ENCODE measurements around a stretch of chr15.

GRCh38 chr15:41283432-41284457 is 48.6 kb downstream of the OIP5 start:
- PRO-cap: unidirectional peak, minus-strand start at chr15:41283630; bidirectional peak, plus-strand start at chr15:41284008, minus-strand start at chr15:41283832

- PRO-cap: unidirectional peak, minus-strand start at chr15:41284630
Measured at GRCh38 chr15:41284458-41284934, 47.9 kb downstream of the OIP5 start.

GRCh38 chr15:41331769-41332196 is 608 bp downstream of the OIP5 start:
- PRO-cap: no peak

DNA sequence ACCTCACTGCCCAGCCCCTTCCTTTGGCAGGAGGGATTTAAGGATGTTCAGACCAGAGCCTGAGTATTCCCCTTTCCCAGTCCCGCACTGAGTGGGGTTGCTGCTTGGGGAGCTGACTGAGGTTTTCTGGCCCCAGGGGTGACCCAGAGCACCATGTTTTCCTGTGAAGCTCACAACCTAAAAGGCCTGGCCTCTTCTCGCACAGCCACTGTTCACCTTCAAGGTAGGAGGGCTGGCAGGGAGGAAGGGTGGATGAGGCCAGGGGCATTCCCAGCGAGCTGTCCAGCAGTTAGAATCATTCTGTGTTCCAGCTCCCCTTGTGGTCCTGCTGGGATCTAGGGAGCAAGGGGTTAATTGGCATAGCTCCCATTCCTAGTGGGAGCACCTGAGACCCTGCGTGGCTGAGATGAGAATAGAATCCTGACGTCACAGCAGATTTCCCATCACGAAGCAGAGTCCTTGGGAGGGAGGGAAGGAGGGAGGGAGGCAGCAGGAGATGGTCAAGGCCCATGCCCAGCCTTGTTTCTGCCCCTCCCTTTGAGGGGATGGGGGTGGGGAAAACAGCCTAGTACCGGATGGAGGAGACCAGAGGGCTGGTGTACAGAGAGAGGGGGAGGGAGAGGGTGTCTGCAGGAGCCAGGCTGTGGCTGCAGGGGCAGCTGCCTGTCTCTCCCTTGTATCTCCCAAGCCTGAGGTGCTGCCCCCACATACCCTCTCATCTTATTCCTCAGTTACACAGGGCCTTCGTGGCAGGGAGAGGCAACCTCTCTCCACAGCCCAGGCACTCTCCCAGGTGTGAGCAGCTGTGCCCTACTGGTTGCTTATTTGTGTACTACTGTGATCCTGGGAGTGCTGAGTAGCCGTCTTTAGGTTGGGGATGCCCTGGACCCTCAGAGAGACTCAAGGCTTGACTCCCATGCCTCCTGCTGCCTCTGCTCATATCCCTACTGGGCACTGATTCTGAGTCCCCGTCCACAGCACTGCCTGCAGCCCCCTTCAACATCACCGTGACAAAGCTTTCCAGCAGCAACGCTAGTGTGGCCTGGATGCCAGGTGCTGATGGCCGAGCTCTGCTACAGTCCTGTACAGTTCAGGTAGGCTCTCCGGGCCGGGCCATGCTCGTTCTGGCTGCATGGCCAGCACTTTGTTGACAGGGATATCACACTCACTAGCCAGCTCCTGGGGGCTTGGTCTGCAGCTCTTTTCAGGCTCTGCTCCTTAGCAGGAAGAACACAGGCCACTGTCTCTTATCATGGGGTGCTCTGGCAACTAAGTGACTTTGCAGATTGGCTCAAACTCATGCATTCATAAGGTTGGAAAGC is 5.5 kb downstream of the TYRO3 start:
- PRO-cap: no peak

DNA sequence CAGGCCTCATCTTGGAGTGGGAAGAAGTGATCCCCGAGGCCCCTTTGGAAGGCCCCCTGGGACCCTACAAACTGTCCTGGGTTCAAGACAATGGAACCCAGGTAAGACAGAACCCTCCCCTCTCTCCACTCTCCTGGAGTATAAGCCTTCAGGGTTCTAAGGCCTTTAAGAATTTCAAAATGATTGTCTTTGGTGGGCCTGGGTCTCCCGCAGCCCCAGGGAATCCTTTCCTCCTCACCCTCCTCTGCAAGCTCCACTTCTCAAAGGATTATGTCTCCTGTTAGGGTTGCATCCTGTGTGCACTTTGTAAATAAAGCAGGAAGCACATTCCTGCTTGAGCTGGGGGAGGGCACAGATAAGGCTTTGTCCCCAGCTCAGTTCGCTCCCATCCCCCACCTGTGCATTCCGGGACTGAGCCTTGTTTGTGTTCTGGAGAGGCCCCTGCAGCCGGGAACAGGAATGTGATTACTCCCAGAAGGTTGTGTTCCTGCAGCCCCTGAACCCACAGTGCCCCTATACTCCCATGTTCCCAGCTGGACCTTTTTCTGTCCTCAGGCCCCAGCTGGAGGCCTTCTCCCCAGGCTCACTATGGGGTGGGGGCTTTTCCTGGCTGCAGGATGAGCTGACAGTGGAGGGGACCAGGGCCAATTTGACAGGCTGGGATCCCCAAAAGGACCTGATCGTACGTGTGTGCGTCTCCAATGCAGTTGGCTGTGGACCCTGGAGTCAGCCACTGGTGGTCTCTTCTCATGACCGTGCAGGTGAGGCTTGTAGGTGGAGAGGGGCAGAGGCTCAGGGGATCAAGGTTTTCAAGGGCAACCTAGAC is 9.5 kb downstream of the TYRO3 start:
- PRO-cap: no peak

DNA sequence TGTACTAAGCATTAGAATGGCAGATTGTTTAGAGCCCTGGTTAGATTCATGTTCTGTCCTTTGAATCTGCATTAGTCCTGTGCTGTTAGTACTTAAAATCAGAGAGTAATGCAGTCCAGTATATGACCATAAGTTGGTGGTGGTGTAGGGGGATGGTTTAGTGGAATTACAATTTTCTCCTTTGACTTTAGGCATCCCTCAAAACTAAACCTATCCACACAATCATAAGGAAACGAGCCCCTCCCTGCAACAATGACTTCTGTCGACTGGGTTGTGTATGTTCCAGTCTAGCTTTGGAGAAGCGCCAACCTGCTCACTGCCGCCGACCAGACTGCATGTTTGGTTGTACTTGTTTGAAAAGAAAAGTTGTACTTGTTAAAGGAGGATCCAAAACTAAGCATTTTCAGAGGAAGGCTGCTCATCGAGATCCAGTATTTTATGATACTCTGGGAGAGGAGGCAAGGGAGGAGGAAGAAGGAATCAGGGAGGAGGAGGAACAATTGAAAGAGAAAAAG is 61.3 kb upstream of the MAPKBP1 start:
- PRO-cap: no peak

DNA sequence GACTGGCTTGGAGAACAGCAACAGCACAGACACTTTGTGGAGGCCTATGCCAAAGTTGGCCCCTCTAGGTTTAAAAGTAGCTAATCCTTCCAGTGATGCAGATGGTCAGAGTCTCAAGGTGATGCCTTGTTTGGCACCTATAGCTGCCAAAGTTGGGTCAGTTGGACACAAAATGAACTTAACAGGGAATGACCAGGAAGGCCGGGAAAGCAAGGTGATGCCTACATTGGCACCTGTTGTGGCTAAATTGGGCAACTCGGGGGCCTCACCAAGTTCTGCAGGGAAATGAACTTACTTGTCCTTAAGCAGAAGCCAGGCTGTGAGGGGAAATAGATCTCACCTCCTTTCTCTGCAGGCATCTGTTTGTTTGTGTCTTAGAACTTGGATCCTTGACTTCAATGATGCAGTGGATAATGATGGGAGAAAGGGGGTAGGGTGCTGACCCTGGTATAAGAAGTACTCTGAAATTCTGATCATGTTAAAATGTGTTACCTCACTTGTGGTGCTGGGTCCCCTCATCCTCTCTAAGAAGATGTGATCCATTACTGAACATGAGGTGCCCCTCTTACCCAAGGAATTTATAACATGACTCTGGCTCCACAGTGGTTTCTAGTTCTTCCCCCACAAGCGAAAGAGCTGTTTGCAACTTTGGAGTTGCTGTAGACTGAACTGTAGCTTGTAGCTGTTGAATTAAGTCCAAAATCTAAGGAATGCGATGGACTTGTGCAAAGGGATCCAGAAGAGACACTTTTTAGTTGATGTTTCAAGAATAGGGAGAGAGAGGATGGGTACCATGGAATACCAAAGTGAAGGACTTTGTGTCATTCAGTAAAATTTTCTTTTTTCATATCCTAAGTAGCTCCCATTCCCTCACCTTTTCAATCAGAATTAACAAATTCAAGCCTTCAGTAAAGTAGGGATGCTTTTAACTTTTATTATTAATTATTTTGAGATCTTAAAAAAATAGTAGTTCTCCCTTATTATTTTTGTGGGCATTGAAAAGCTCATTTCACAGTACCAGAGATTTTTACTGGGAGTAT is 7.0 kb upstream of the MAPKBP1 start:
- PRO-cap: no peak

DNA sequence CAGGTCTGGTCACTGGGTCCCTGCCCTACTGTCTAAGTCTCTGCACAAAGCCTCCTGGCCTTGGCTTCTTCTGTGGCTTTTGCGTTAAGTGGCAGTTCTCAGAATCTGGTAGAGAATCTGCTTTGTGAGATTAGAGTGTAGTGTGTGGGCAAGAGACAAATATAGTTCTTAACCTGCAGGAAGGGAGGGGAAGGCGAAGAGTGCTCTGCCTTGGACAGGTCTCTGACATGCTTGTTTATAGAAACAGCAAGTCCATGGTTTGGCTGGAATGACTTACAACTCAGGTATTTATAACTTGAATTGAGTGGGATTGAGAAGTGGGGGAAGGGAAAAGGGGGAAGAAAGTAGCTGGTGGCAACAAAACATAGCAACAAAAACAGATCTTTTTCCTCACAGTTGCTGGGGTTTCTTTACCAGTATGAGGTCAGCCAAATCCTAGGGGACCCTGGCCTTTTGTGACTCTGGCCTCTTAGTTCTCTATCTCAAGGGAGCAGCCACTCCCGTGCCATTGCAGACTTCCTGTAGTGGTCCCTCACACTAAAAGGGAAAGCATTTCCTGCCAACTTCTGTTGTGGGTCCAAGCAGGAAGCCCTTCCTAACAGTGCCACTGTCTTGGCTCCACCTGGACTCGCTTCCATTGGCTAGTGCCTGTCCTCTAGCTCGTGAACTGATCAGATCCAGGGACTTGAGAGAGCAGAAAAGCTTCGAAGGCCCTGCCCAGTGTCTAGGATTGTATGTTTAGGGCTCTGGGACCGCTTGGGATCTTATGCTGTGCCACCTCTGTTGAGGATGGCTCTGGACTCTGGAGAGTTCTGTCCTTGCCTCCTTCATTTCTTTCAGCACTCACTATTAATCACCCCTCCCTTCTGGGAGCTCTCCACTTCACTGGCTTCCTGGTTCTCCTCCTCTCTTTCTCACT is 16.9 kb downstream of the MAPKBP1 start:
- PRO-cap: no peak

GRCh38 chr15:41799078-41799627 is 24.9 kb downstream of the MAPKBP1 start:
- PRO-cap: no peak

DNA sequence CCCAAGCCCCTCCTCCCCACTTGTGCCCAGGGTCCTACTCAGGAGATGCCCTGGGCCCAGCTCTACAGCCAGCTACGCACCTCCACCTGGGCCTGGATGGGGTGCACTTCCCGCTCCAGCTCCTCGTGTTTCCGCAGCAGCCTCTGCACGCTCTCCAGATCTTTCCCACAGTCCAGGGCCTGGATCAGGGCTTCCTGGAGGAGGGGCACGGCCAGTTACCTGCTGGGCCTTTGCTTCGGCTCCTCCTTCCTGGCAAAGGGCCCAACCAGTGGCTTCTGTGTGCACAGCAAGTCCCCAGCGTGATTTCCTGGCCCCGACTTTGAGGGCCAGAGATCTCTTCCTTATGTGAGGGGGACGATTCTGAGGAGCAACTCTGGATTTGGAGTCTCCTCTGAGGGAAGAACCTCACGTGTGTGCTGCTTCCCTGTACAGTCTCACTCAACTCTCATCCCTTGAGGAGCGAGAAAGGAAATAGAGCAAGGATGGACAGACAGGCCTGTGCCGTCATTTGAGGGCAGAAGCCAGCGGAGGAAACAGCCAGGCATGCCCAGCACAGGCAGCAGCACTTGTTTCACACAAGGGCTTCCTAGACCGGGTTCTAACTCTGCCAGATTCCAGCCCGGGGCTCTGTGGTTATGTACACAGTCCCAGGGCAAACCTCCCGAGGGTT is 24.2 kb downstream of the PLA2G4B start:
- PRO-cap: no peak

GRCh38 chr15:41896669-41897160 is 2.9 kb upstream of the SPTBN5 start:
- PRO-cap: no peak

- PRO-cap: no peak
Measured at GRCh38 chr15:41915232-41915567, 21.3 kb upstream of the SPTBN5 start.

DNA sequence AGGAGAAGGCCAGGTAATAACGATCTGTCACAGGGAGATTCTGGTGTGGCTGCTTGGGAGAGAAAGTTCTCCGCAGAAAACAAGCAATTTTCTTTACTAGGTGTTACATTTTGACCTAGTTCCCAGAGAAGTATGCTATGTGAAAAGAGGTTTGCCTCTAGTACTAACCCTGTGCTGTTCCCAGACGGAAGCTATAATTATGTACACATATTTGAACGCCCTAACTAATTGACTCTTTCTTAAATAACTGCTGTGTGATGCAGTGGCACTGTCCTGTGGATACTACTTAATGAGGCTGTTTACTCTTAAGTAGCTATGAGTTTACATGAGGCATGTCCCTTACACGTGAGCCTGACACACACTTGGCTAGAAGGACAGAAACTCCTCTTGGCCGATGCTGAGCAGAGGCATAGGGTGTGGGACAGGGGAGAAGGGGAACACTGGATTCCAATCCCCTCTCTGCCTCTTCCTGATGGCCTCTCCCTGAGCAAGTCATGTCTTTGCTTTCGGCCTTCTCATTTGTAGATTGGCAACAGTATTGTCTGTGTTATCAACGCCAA is 21.9 kb downstream of the EHD4 start:
- PRO-cap: no peak

GRCh38 chr15:42118735-42119372 is 24.5 kb upstream of the PLA2G4D start:
- PRO-cap: no peak

DNA sequence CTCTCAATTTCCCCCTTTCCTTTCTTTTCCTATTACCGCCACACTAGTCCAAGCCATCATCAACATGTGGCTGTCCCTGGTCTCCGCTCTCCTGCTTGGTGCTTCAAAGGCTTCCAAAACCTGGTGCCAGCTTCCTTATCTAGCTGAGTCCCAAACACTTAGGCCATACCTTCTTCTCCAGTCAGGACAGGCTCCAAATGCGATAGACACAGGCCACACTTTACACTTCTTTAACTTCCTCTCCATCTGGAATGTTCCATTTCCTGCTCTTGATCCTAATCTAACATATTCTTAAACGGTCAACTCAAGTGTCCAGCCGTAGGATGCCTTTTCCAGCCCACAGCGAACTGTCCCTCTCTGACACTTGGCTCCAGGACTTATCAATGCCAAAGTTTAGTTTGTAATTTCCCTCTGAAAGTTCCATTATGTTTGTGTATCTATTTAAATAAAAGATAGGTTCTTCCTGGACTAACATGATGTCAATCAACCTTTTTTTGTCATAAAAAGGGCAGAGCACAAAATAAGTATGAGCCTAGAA is 19.2 kb upstream of the PLA2G4F start:
- PRO-cap: no peak

- PRO-cap: no peak
Measured at GRCh38 chr15:42226570-42227113, 18.5 kb upstream of the VPS39 start.

DNA sequence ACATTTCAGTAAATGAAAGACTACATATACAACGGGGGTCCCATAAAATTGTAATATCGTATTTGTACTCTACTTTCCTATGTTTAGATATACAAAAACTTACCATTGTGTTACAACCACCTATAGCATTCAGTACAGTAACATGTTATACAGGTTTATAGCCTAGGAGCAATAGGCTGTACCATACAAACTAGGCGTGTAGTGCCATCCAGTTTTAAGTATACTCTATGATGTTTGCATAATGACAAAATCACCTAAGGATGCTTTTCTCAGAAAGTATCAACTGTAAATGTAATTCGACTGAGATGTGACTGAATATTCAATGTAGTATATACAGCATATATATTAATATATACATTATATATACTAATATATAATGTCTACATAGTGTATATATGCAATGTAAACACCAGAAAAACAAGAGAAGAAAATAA is 1.5 kb upstream of the GANC start:
- PRO-cap: no peak

- PRO-cap: no peak
Measured at GRCh38 chr15:42301034-42301613, 27.9 kb upstream of the TMEM87A start.

DNA sequence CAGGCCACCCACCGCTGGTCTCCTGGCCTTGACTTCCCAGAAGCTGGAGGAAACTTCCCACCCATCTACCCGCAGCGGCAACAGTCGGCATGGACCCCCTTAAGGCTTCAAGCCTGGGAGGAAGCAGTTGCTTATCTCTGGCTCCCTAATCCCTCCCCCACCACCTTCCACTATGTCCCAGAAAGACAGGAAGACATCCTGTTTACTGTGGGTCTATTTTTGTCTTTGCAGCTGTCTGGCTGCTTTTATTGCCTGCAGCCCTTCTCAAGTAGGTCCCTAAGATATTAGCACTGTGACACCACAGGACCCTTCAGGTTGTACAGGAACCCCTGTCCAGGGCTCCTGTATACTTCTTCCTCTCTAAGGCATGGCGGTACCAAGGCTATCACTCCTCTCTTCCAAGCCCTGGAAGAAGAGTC is 27.0 kb downstream of the CAPN3 start:
- PRO-cap: no peak

- PRO-cap: no peak
Measured at GRCh38 chr15:42545003-42545467, 3.6 kb downstream of the LRRC57 start.

All from vermiform appendix (tissue), 1 donor.